ENCODE measurements around a stretch of chr12.

- PRO-cap = bidirectional peak, plus-strand start at chr12:131896278, minus-strand start at chr12:131896148
Measured at GRCh38 chr12:131895971-131896370, 1.5 kb downstream of the ULK1 start.

- PRO-cap = no peak
Measured at GRCh38 chr12:131909285-131910079, 15.1 kb downstream of the ULK1 start.

- PRO-cap = no peak
Measured at GRCh38 chr12:131910255-131911346, 16.2 kb downstream of the ULK1 start.

GRCh38 chr12:131922322-131922830, 6.7 kb upstream of the PUS1 start:
- PRO-cap = no peak

- PRO-cap = no peak
Measured at GRCh38 chr12:131928723-131928961, 434 bp upstream of the PUS1 start.

- PRO-cap = no peak
Measured at GRCh38 chr12:131932045-131933101, 3.3 kb downstream of the PUS1 start.

- PRO-cap = no peak
Measured at GRCh38 chr12:131993514-131994443, 44.0 kb downstream of the EP400 start.

DNA sequence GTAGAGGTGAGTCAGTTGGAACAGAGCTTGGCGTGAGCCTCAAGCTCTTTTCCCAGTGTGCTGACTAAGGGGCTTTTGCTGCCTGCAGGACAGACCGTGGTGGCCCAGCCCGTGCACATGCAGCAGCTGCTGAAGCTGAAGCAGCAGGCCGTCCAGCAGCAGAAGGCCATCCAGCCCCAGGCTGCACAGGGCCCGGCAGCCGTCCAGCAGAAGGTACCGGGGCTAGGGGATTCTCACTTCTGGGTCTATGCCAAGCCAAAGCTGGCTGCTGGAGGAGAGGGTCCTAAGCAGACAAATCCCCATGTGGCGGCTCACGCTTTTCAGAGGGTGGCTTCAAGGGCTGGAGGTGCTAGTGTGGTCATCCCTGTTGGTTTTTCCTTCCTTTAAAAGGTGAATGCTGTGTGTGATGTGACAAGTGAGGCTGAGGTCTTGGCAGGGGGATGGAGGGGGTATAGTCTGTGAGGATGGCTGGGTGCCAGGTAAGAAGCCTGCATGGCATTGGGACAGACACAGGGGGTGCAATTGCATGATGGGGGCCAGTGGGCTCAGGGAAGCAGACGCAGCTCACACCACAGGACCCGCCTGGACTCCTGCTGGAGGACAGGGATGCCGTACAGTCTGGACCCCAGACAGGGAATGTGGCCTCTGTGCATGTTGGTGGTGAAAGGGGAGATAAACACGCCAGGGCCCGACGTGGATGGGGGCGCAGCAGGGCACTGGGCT, 76.7 kb downstream of the DDX51 start:
- PRO-cap = no peak

DNA sequence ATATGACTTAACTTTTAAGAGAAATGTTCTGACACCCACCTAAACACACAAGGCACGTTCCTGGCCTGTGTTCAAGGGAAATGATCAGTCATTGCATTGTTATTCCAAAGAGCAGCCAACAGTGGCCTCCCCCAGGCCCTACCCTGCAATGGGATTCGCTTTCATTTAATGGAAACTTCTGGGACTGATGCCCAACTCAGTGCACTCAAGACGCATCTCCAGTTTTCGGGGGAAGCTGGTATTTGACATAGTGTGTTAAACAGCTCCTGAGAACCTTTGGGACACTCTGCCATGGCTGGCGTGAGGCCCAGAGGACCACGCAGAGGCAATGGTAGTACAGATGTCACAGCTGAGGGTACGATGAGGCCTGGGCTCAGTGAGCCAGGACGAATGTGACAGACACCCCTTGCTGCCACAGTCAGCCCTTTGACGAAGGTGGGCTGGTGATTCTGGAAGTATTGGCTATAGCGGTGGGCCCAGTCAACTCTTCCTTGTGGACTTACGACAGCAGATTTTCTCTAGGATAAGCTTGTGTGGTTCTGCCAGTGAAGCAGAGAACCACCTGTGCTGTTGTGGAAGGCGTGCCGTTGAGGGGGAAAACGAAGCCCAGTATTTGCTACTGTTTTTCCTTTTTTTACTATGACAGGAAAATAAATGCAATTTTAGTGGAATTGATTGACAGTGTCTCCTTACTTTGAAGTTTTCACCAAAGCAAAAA, 65.7 kb downstream of the DDX51 start:
- PRO-cap = no peak

- PRO-cap = no peak
Measured at GRCh38 chr12:132177109-132177550, 32.9 kb downstream of the NOC4L start.

- PRO-cap = no peak
Measured at GRCh38 chr12:132178713-132179545, 34.7 kb downstream of the NOC4L start.

DNA sequence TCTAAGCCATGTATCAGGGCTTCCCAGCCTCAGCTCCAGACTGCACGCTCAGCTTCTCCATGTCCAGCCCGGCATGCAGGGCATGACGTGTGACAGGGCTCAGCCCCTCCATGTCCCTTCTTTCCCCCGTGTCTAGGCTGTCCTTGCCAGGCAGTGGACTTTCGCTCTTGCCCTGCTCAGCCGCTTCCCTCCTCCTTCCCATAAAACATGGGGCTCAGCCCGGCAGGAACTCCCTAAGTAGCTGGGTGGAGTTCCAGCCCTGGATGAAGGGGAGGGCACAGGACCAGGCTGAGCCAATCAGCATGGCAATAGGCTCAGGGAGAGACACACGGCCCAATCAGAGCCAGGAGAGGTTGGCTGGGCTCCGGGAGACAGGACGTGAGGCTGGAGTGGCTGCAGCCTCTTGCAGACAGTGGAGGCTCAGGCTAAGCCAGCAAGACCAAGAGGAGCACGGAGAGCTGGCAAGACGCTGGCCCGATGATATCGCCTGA, 54.3 kb downstream of the GALNT9 start:
- PRO-cap = no peak

DNA sequence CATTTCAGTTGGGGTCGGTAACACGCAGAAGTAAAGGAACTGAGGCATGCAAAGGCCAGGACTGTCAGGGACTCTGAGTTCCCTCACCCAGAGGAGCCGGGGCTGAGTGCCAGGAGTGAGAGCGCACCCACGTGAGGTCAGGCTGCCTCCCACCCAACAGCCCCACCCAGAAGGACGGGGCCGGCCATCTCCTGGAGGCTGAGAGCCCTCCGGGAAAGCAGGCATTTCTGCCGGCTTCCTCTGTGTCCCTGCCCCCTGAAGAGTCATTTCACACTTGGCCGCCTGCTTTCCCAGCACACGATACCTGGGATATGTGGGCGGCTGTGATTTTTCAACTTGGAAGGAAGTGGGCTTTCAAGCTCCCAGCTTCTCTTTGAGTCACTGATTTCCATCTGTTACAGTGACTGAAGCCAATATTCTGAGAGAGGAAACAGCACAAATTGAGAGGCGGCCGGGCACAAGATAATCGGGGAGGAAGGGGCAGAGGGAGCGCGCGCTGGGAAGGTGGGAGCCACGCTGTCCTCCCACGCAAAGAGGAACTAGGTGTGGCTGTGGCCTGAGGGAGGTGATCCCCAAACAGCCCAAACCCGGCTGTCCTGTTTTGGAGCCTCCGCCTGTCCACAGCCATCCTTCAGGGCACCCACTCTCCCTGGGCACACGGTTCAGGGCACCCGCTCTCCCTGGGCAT, 19.0 kb downstream of the GALNT9 start:
- PRO-cap = no peak

DNA sequence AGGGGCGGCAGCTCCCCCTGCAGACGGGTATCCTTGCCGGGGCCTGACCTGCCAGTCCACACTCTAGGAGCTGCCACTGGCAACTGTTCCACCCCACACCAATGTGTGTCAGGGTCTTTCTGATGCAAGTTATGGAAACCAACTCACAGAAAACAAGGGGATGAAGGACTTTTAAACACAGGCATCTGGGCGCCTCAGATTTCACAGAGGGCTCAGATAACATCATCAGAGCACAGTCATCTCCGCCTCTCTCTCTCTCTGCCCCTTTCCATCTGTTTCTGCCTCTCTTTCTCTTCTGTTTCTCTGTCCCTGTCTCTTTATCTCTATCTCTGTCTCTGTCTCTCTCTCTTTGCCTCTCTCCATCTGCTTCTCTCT, 67.5 kb upstream of the FBRSL1 start:
- PRO-cap = no peak

DNA sequence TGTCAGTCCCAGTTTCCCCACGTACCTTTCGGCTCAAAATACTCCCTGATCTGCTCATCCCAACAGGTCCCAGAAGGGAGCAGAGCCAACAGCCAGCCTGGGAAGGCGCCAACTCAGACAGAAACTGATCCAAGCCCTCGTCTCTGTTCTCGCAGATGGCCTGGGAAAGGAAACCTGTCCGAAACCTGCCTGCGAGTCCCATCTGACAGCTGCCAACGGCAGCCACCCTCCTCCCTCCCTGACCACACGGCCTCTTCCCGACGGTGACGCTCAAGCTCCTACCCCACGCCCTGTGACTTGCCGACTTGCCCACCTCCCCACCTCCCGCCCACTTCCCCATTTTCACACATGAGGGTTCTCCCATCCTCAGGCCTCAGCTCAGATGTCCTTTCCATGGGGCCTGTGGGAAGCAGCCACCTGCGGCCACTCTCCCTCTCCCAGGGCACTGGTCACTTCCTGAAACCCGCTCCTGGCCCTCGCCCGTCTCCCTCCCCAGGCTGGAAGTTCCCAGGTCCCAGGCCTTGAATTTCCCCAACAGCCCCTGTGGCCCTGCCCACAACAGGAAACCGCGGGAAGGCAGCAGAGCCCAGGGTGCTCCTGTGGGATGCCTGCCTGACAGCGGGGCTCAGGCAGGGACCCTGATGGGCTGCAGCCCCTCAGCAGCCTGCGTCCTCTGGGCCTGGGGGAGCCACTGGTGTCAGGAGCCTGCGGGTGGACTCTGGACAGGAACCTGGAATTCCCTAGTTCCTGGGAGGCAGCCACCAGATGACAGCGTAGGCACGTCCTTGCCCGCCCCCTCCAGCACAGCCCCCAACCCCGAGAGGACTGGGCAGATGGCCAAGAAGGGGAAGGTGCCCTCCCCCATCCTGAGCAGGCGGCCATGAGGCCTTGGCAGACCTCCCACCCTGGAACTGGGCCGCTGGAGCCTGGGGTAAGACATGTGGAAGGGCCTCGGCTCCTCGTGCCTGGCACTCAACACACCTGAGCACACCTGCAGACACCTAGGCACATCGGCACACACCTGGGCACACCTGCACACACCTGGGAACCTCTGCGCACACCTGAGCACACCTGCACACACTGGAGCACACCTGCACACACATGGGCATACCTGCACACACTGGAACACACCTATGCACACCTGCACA, 60.6 kb upstream of the FBRSL1 start:
- PRO-cap = no peak

GRCh38 chr12:132520962-132521589, 31.1 kb downstream of the FBRSL1 start:
- PRO-cap = no peak

GRCh38 chr12:132618884-132619307, 320 bp downstream of the P2RX2 start:
- PRO-cap = no peak

- PRO-cap = no peak
Measured at GRCh38 chr12:132729507-132730530, 19.2 kb downstream of the PGAM5 start.

DNA sequence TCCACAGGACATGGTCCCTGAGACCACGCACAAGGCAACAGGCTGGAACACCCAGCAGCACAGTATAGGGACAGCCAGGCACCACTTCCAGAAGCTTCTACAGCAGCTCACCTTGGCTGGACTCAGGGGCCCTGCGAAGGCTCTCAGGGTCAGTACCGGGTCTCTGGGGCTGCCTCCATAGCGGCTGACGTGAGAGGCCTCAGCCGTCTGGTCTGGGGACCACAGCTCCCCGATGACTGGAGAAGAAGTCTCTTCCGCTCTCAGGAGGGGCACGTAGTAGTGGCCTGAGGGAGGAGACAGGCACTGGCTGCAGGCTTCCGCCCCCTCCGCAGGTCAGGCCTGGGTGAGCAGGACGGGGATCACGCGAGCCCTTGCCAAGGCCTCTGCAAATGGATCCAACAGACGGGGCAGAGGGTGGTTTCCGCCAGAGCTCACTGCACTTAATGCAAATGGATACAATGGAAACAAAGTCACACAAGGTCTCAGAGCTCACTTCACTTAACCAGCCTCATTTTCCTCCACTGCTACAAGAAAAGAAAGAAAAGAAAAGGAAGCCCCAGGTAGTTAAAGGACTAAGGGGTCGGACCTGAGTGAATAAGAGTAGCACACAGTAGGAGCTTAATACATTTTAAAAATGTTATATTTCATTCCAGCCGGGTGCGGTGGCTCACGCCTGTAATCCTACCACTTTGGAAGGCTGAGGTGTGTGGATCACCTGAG, 24.7 kb downstream of the ANKLE2 start:
- PRO-cap = no peak

DNA sequence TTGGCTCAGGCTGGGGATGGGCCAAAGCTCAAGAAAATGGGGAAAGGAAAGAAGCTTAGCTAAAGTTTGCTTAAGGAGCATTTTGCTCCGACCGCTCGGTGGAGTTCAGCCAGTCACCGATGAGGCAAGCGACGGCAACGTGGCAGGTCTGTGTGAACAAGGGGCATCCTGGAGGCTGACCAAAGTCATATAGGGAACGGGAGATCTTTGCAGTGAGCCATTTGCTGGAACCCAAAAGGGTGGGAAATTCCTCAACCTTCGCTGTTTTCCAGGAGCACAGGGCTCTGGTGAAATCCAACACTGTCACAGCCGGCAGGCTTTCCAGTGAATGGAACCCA, 792 bp downstream of the ZNF605 start:
- PRO-cap = no peak